Pericardium (tissue), 1 donor: ENCODE measurements around the gene NADK2.

- RRBS, result 1% methylated on average over 33 of the region's 89 CpGs
Measured at GRCh38 chr5:36241726-36242649, at the start of gene NADK2. TSS of gene NADK2 (minus strand) at chr5:36241925.

DNA sequence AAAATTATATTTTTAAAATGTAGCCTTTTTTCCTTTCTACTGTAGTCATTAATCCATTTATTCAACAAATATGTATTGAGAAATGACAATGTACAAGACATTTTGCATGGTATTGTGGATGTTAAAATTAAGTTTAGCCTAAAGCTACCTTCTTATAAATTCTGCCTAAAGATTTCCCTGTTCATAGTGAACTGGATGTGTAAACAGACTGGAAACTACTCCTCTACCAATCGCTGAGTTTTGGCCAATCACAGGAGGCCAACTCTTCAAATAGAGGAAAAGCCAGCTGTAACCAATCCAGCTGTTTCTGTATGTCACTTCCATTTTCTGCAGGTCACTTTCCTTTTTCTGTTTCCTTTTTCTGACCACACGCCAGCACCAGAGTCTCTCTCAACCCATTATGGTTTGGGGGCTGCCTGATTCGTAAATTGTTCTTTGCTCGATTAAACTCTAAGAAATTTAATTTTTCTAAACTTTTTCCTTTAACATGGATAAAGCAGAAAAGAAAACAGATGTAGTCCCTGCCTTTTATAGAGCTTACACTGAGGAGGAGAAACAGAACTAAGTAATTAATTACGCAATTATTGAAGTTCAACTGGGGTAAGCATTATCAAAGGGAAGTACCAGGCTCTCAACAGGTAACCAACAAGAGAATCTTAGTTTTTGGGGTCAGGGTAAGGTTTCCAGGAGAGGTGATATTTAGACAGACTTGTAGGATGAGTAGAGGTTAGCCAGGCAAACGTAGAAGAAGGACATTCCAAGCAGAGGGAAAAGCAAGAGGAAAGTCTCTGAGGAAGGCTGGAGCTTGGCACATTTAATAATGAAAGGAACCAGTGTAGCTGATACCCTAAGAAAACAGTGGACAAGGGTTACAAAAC lies 27.7 kb downstream of the RANBP3L start:
- RRBS, result no CpG with 5 or more reads among the region's 6 CpGs

DNA sequence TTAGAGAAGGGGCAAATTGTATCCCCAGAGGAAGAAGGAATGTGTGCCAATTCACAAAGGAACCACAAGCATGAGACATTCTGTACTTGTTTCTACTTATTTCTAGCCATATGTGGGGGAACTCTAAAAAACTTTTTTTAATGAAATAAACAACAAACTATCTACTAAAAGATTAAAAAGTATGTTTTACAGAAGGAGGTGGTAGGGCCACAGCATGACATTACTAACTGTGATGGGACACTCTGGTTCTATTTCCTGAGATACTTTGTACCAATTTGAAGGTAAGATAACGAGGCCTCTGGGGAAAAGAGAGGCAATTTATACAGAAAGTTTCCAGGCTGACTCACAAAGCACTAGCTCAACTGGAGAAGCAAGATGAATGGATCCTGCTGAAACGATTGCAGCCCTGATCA lies 22.5 kb downstream of the RANBP3L start:
- RRBS, result no CpG with 5 or more reads among the region's 2 CpGs

DNA sequence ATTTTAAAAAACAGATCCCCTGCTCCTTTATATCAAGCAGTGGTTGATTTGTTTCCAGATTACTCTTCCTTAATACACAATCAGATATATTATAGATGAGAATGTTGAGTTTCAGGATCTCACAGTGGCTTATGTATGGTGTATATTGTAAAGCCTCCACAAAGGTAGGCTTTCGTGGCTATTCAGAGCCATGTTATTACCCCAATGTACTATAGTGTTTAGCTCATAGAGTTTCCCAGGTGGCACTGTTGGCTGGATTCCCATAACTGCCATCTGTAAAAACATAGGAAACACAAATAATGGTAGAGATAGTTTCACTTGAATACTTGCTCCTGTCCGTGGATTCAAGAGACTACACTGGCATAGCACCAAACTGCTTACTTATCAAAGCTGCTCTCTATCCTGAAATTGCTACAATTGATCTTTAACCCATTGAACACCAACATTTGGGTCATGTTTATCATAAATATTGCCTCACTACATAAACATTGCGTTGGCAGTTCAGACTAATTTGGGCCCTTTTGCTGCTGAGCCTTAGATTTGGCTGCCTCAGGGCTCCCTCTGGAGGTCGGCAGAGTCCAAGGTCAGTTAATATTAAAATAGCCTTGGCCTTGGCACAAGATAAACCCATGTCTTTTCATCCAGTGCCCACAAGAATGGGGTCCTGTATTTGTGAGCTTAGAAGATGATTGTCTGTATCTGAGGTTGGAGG lies 3.8 kb upstream of the RANBP3L start:
- RRBS, result no CpG with 5 or more reads among the region's 4 CpGs

DNA sequence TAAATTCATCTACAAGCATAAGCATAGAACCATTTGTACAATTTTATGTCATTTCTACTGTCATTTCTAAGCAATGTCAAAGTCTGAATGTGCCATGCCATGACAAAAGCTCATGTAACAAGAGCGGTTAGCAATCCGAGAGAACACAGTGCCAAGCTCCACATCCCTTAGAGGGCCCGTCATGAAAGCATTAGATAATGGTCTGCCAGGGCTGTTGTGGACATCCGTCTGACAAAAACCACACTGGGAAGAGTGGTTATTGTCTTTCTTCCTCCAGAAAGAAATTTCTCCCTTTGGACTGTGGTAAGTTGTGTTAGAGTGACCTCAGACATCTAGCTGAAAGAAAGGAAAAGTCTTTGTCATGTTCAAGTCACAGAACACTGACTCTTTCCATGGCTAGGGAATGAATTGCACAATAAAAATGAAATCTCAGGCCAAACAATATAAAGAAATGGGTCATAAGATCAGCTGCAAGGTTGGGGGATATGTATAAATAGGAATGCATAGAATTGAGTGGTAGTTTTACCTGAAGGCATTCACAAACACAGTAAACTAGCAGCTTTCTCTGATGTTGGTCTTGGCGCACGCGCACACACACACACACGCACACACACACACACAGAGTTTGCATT lies 5.2 kb downstream of the SLC1A3 start:
- RRBS, result no CpG with 5 or more reads among the region's 8 CpGs

DNA sequence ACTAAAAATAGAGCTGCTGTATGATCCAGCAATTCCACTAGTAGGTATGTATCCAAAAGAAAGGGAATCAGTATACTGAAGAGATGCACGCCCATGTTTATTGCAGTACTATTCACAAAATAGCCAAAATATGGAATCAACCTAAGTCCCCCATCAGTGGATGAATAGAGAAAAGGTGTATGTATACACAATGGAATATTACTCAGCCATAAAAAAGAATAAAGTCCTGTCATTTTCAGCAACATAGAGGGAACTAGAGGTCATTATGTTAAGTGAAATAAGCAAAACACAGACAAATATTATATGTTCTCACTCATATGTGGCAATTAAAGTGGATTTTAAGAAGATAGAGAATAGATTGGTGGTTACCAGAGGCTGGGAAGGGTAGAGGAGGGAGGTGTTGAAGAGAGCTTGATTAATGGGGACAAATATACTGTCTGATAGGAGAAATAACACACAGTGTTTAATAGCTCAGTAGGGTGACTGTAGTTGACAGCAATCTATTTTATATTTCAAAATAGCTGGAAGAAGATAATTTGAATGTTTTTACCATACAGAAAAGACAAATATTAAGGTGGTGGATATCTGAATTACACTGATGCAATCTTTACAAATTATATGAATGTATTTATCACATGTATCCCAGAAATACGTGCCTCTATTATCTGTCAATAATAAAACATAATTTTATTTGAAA lies 88.7 kb downstream of the NIPBL start:
- RRBS, result no CpG with 5 or more reads among the region's 2 CpGs

DNA sequence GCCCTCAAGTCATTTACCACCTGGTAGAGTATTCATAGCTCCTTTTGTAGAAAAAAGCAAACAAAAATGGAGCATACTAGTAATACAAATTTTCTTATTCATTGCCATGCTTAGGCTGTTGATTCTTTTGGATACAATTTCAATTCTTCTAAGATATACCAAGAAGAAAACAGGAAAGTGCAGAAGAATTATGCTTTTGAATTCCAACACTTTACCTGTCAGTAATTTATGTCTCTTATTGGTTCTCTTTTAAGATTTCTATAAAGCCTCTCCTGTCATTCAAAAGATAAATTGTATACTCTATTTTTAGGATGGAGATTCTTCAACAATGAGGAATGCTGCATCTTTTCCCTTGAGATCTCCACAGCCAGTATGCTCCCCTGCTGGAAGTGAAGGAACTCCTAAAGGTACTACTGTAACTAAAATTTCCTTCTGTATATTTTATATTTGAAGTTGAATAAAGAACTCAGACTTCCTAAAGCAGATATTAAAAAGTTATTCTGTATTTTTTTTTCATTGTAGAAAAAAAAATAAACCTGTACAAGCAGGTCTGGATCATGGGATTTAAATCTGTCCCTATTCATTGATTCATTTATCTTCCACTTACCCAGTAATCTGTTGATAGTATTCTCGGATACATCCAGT lies 95.2 kb downstream of the NIPBL start:
- RRBS, result no CpG with 5 or more reads among the region's 1 CpG

GRCh38 chr5:37034789-37035349 lies 158.3 kb downstream of the NIPBL start:
- RRBS, result no CpG with 5 or more reads among the region's 8 CpGs

- RRBS, result 32% methylated on average over 6 of the region's 18 CpGs
Measured at GRCh38 chr5:37835176-37835724, 4.6 kb downstream of the GDNF start.

DNA sequence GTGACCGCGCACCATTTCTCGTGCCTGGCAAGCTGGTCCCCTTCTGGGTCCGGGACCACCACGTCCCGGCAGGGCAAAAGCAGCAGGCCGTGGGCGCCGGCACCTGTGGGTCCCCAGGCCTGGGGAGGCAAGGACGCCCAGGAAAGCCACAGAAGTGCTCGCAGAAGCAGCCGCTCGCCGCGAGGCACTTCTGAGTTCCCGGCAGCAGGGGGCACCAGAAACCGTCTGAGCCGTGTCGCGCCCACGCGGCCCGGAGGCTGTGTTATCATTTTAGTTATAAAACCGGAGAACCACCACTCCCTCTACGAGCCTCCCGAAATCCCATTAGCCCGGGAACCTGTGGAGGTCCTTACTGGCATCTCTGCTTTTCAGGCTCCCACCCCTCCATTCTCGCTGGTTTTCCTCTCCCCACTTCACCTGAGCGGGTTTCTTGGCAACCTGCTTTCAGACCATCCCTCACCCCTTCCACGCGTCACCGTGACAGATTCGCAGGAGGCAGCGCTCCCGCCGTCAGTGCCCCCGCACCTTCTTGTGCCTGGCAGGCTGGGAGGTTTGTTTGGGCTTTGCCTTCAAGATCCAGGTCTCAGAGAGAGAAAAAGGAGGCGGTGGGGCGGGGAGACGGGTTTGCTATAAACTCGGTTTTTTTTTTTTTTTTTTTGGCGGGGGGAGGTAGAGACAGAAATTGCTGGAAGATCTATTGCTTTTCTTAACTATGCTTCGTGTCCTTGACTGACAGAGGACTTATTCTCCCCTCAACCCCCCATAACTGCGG lies 2.3 kb downstream of the GDNF start:
- RRBS, result 5% methylated on average over 16 of the region's 44 CpGs

GRCh38 chr5:38162536-38163024 lies 95.8 kb upstream of the EGFLAM start:
- RRBS, result no CpG with 5 or more reads among the region's 6 CpGs

GRCh38 chr5:38532099-38532744 lies 24.2 kb downstream of the LIFR start:
- RRBS, result no CpG with 5 or more reads among the region's 9 CpGs

GRCh38 chr5:38534991-38535808 lies 21.2 kb downstream of the LIFR start:
- RRBS, result no CpG with 5 or more reads among the region's 6 CpGs

GRCh38 chr5:38807674-38808108 lies 38.1 kb upstream of the OSMR start:
- RRBS, result no CpG with 5 or more reads among the region's 6 CpGs

- RRBS, result no CpG with 5 or more reads among the region's 6 CpGs
Measured at GRCh38 chr5:38832441-38833105, 13.2 kb upstream of the OSMR start.

GRCh38 chr5:39046426-39047600 lies 27.4 kb downstream of the RICTOR start:
- RRBS, result no CpG with 5 or more reads among the region's 9 CpGs

DNA sequence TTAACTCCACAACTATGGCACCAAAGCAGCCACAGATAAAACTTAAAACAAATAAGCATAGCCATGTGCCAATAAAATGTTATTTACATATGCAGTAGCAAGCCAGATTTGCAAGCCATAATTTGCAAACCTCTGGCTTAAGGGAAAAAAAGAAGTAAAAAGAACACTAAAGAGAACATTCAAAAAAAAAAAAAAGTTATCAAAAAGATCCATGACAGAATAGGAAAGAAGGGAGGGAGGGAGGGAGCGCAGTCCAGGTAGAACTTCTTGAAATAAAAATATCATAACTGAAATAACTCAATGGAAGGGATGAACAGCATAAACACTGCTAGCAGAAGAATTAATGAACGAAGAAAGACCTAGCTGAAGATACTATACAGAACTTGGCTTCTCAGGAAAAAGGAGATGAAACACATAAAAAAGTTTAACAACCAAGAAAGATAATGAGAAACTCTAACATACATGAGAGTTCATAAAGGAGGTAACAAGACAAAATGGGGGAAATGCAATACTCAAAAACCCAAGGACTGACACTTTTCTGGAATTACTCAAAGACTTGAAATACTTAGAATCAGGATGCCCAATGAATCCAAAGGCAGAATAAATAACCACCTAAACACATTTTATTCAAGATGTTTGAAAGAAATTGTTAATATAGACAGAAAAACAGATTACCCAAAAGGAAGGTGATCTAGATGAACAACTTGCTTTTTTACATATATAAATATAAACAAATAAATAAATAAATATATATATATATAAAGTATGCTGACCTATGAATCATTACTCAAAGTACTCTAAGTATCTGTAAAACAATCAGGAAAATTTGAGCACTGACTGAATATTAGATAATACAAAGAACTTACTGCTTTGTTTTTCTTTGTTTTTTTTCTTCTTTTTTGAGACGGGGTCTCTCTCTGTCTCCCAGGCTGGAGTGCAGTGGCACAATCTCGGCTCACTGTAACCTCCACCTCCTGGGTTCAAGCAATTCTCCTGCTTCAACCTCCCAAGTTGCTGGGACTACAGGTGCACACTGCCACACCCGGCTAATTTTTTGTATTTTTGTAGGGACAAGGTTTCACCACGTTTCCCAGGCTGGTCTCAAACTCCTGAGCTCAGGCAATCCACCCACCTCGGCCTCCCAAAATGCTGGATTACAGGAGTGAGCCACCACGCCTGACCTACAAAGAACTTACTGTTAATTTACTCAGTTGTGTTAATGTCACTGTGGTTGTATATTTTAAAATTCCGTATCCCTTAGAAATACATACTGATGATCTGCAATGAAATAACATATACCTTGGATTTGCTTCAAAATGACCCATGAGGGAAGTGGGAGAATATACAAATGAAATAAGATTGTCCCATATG lies 24.3 kb downstream of the RICTOR start:
- RRBS, result no CpG with 5 or more reads among the region's 9 CpGs

- RRBS, result no CpG with 5 or more reads among the region's 3 CpGs
Measured at GRCh38 chr5:39059165-39059977, 14.8 kb downstream of the RICTOR start.

DNA sequence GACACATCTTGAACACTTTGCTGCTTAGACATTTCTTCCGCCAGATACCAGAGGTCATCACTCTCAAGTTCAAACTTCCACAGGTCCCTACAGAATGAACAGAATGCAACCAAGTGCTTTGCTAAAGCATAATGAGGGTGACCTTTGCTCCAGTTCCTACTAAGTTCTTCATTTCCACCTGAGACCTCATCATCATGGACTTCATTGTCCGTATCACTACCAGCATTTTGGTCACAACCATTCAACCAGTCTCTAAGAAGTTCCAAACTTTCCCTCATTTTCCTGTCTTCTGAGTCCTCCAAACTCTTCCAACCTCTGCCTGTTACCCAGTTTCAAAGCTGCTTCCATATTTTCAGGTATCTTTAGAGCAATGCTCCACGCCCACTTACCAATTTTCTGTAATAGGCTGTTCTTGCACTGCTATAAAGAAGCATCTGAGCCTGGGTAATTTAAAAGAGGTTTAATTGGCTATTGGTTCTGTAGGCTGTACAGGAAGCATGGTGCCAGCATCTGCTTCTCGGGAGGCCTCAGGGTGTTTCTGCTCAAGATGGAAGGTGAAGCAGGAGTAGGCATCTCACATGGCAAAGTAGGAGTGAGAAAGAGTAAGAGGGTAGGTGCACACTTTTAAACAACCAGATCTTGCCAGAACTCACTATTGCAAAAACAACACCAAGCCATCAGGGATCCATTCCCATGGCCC lies 7.4 kb downstream of the RICTOR start:
- RRBS, result no CpG with 5 or more reads among the region's 4 CpGs

DNA sequence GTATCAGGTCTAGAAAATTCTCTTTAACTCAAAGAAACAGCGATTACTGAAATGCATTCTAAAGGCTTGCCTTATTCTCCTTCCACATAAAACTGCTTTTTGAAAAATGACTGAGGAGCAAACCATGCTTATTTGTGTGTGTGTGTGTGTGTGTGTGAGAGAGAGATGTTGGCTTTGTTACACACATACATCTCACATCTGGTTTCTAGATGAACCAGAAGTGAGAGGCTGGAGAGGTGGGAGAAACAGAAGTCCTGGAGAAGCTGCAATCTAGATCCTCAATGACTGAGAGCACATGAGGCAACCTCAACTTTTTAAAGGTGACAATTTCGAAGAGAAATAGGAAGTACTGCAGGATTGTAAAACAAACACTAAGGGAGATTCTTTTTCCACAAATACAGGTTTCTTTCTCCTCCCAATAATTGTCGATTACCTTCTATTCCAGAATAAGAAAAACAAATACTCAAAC lies 28.7 kb downstream of the FYB1 start:
- RRBS, result no CpG with 5 or more reads among the region's 3 CpGs